Keratinocyte (primary cell): Measurements from ENCODE around the genes KDM1A and STPG1.

DNA sequence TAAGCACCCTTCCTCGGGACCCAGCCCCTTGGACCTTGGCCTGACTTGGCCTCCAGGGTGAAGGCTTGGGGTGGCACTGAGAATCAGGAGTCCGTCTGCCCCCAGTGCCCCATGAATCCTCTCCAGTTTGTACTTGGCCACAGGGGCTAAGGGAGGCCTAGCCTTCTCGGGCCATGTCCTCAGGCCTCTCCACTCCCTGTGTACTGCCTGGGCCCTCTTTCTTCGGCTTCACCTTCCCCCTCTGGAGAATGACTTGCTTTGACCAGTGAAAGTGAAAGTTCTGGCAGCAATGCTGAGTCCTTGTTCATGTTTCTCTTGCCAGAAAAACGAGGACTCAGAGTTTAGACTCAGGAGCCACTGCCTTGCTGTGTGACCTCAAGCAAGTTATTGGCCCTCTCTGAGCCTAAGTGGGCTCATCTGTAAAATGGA lies 1.4 kb downstream of the C1QA start:
CAGE:
- cytosol, long polyA minus RNA: no peak
- cytosol, long polyA plus RNA: no peak
- long polyA plus RNA: no peak
- nucleus, long polyA minus RNA: no peak
- nucleus, long polyA plus RNA: no peak

GRCh38 chr1:22660637-22661496 lies 7.8 kb downstream of the C1QB start:
CAGE:
- cytosol, long polyA minus RNA: no peak
- cytosol, long polyA plus RNA: no peak
- long polyA plus RNA: no peak
- nucleus, long polyA minus RNA: no peak
- nucleus, long polyA plus RNA: no peak

DNA sequence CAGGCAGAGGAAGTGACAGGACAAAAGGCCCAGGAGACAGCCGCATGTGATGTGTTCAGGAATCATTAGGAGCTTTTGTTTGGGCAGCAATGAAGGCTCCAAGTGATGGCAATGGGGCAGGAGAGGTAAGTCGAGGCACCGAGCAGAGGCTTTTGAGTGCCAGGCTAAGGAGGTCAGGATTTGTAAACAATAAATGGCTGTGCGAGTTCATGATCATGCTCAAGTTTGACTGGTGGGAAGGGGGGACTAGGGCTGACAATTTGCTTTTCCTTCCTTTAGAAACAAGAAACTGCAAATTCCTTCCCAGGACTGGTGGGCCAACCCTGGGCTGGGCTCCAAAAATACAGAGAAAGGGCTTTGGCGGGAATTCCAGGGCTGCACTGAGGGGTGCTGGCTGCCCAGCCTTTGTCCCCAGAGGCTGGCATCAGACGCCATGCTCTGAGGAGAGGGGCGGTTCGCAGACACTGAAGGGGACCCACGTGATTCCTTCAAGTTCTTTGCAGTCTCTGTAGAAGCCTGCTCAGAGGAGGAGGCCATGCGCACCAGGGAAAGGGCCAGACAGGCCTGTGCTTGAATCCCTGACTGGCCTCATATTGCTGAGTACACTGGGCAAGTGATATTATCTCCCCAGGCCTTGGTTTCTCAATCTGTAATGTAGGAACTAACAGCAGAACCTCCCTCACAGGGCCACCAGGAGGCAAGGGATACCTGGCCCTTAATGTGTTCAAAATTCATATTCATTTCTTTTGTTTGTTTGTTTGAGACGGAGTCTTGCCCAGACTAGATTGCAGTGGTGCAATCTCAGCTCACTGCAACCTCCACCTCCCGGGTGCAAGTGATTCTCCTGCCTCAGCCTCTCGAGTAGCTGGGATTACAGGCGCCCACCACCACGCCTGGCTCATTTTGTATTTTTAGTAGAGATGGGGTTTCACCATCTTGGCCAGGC lies 119.5 kb downstream of the EPHB2 start:
CAGE:
- cytosol, long polyA minus RNA: no peak
- cytosol, long polyA plus RNA: no peak
- long polyA plus RNA: no peak
- nucleus, long polyA minus RNA: no peak
- nucleus, long polyA plus RNA: no peak

GRCh38 chr1:23019074-23019972 lies at the start of gene KDM1A:
KDM1A (plus strand) TSS chr1:23019468.
CAGE:
- cytosol, long polyA minus RNA: no peak
- cytosol, long polyA plus RNA: no peak
- long polyA plus RNA: start-site peak on the plus strand at chr1:23019466-23019547, 138 and 94 reads in 2 replicates
- nucleus, long polyA minus RNA: start-site peak on the plus strand at chr1:23019499-23019528, 38 reads
- nucleus, long polyA plus RNA: start-site peak on the plus strand at chr1:23019467-23019548, 88 and 247 reads in 2 replicates

GRCh38 chr1:23081072-23082023 lies 62.1 kb downstream of the KDM1A start:
CAGE:
- cytosol, long polyA minus RNA: no peak
- cytosol, long polyA plus RNA: no peak
- long polyA plus RNA: no peak
- nucleus, long polyA minus RNA: no peak
- nucleus, long polyA plus RNA: no peak

DNA sequence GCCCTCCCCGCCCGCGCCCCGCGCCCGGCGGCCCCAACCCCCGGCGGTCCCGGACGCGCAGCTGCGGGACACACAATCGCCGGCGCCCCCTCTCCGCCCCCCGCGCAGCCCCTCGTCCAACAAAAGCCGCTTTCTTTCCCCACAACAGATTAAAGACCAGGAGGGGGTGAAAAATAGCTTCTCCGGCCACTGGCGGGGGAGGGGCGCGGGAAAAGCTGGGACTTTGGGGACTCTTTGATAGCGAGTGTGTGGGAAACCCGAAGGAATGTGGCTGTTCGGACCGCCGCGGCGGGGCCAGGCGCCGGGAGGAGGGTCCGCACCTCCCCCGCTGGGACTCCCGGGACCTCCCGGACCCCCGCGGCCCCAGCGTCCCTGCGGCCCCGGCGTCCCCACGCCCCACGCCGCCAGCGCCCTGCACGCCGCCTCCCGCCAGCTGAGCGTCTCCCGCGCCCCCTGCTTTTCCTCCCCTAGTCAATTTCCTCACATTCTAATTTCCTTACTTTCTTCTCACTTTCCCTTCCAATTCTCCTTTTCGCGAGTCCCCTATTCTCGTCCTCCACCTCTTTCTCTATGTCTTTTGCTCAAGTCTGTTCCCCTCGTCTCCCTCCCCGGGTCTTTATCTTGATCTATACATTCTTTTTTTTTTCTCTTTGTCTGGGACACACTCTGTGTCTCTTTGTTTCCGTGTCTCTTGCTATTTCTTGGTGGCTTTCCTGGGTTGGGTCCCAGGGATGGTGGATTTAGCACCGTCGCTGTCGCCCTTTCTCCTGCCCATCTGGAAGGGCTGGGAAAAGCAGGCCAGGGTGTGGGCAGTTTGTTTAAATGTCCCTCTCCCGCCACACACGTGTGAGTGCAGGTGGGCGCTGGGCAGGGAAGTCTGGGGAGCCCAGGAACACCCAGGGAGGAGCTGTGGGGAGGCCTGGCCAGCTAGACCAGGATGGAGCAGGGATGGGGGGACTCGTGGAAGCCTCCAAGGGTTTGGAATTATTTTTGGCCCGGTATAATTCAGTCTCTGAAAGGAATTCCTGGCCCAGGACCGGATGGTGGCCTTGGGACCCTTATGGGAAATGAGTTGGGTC lies 9.2 kb upstream of the ID3 start:
CAGE:
- cytosol, long polyA minus RNA: no peak
- cytosol, long polyA plus RNA: no peak
- long polyA plus RNA: no peak
- nucleus, long polyA minus RNA: no peak
- nucleus, long polyA plus RNA: no peak

GRCh38 chr1:23591435-23592184 lies 32.3 kb upstream of the ID3 start:
CAGE:
- cytosol, long polyA minus RNA: no peak
- cytosol, long polyA plus RNA: no peak
- long polyA plus RNA: no peak
- nucleus, long polyA minus RNA: no peak
- nucleus, long polyA plus RNA: no peak

DNA sequence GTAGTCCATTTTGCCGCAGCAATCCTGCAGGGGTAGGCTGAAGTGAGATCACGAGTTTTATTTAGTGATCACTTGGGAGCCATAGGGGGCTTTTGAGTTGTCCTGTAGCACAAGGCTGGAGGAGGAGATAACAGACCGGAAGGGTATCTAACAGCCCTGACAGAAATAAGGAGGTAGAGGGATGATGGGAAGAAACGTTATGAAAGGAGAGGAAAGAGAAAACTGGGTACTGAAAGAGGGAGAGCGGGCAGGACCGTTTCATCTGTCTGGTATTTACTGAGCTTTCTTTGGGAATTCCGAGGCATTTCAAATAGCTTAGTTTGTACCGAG lies 718 bp upstream of the FUCA1 start:
CAGE:
- cytosol, long polyA minus RNA: no peak
- cytosol, long polyA plus RNA: no peak
- long polyA plus RNA: no peak
- nucleus, long polyA minus RNA: no peak
- nucleus, long polyA plus RNA: no peak

DNA sequence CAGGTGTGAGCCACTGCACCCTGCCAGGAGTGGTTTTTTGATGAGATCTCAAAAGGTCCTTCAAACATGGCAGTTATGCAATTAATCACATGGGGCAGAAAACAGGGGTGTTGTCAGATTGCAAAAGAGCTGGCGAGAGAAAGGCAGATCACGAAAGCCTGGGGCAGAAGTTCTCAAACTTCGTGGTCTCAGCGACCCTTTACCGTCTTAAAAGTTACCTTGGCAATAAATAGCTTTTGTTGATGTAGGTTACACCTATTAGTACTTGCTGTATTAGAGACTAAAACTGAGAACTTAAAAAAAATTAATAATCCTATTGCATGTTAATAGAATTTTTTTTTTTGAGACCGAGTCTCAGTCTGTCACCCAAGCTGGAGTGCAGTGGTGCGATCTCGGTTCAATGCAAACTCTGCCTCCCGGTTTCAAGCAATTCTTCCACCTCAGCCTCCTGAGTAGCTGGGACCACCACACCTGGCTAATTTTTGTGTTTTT lies 16.0 kb downstream of the CNR2 start:
CAGE:
- cytosol, long polyA minus RNA: no peak
- cytosol, long polyA plus RNA: no peak
- long polyA plus RNA: no peak
- nucleus, long polyA minus RNA: no peak
- nucleus, long polyA plus RNA: no peak

GRCh38 chr1:23956930-23957524 lies 2.6 kb upstream of the PNRC2 start:
CAGE:
- cytosol, long polyA minus RNA: no peak
- cytosol, long polyA plus RNA: no peak
- long polyA plus RNA: no peak
- nucleus, long polyA minus RNA: no peak
- nucleus, long polyA plus RNA: no peak

GRCh38 chr1:24185837-24186594 lies 1.1 kb downstream of the IFNLR1 start:
CAGE:
- cytosol, long polyA minus RNA: no peak
- cytosol, long polyA plus RNA: no peak
- long polyA plus RNA: no peak
- nucleus, long polyA minus RNA: no peak
- nucleus, long polyA plus RNA: no peak

GRCh38 chr1:24192817-24193631 lies 5.9 kb upstream of the IFNLR1 start:
CAGE:
- cytosol, long polyA minus RNA: no peak
- cytosol, long polyA plus RNA: no peak
- long polyA plus RNA: no peak
- nucleus, long polyA minus RNA: no peak
- nucleus, long polyA plus RNA: no peak

CAGE:
- cytosol, long polyA minus RNA: no peak
- cytosol, long polyA plus RNA: no peak
- long polyA plus RNA: start-site peak on the minus strand at chr1:24413698-24413783, 480 and 252 reads in 2 replicates
- nucleus, long polyA minus RNA: start-site peak on the minus strand at chr1:24413687-24413745, 67 reads
- nucleus, long polyA plus RNA: start-site peak on the minus strand at chr1:24413693-24413776, 217 and 192 reads in 2 replicates
Measured at GRCh38 chr1:24413267-24414183, at the start of gene STPG1. STPG1 (minus strand) TSS chr1:24413782.

GRCh38 chr1:24539263-24539839 lies 16.5 kb upstream of the NCMAP start:
CAGE:
- cytosol, long polyA minus RNA: no peak
- cytosol, long polyA plus RNA: no peak
- long polyA plus RNA: no peak
- nucleus, long polyA minus RNA: no peak
- nucleus, long polyA plus RNA: no peak

DNA sequence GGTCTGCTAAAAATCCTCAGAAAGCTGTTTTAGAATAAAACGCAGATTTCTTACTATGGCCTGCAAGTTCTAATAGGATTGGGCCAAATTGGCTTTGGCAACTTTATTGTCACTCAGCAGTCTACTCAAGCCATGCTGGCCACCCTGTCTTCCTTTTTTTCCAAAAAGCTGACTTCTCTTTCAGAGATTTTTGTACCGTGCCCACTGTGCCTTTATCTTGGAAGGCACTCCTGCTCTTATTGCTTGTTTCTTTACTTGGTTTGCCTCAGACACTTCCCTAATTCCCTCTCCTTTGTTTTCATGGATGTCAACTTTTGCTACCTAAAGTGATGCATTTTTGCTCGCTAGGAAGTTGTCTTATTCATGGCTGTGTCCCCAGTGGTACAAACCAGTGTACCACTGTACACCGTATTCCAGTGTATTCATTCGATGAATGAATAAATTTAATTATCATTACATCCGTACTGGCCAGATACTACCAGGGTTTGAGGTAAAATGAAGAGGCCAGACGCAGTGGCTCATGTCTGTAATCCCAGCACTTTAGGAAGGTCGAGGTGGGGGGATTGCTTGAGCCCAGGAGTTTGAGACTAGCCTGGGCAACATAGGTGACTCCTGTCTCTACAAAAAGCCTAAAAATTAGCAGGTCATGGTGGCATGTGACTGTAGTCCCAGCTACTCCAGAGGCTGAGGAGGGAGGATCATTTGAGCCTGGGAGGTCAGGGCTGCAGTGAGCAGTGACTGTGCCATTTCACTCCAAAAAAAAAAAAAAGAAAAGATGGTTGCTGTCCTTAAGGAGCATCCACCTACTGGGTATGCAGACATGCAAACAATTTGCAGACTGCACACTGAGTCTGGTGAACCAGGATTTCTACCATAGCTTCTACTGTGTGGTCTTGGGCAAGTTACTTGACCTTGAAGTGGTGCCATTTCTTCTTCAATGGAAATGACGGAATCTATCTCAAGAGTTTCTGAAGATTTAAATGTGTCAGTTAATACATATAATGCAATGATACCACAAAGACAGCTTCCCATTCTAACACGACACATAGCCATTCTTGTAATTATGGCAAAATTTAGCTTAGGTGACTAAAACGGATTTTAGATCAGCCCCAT lies 34.1 kb downstream of the SRRM1 start:
CAGE:
- cytosol, long polyA minus RNA: no peak
- cytosol, long polyA plus RNA: no peak
- long polyA plus RNA: no peak
- nucleus, long polyA minus RNA: no peak
- nucleus, long polyA plus RNA: no peak

CAGE:
- cytosol, long polyA minus RNA: no peak
- cytosol, long polyA plus RNA: no peak
- long polyA plus RNA: no peak
- nucleus, long polyA minus RNA: no peak
- nucleus, long polyA plus RNA: no peak
Measured at GRCh38 chr1:24683919-24684178, 40.7 kb downstream of the SRRM1 start.

CAGE:
- cytosol, long polyA minus RNA: no peak
- cytosol, long polyA plus RNA: no peak
- long polyA plus RNA: no peak
- nucleus, long polyA minus RNA: no peak
- nucleus, long polyA plus RNA: no peak
Measured at GRCh38 chr1:24910496-24911273, 19.4 kb downstream of the RUNX3 start.

DNA sequence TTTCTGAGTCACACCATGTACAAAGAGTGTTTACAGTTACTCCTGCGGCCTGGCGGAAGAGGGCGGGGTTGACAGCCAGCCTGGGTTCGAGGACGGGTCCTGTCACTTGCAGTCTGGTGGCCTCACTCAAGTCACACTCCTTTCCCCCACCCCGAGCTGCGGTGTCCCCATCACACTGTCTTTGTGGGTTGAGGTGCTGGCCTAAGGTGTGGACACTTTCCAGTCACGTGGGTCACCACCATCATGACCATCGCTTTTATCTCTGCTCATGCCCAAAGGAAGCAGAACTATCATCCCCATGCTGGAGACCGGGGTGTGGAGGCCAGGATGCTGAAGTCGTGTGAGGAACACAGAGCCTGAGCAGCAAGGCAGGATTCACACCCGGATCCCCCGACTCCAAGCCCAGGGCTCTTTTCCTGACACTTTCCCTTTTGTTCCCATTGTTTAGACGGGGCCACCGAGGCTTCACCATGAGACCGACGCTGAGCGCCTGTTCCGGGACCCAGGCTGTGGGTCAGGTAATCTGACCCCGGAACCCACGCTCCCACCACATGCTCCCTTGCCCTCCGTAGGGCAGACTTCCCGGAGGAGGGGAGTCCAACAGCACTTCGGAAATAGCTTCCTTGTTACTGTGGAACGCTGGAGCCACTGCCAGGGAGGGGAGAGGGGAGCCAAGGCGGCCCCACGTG lies 18.6 kb downstream of the RUNX3 start:
CAGE:
- cytosol, long polyA minus RNA: no peak
- cytosol, long polyA plus RNA: no peak
- long polyA plus RNA: no peak
- nucleus, long polyA minus RNA: no peak
- nucleus, long polyA plus RNA: no peak

CAGE:
- cytosol, long polyA minus RNA: no peak
- cytosol, long polyA plus RNA: no peak
- long polyA plus RNA: no peak
- nucleus, long polyA minus RNA: no peak
- nucleus, long polyA plus RNA: no peak
Measured at GRCh38 chr1:24915444-24915756, 14.7 kb downstream of the RUNX3 start.

DNA sequence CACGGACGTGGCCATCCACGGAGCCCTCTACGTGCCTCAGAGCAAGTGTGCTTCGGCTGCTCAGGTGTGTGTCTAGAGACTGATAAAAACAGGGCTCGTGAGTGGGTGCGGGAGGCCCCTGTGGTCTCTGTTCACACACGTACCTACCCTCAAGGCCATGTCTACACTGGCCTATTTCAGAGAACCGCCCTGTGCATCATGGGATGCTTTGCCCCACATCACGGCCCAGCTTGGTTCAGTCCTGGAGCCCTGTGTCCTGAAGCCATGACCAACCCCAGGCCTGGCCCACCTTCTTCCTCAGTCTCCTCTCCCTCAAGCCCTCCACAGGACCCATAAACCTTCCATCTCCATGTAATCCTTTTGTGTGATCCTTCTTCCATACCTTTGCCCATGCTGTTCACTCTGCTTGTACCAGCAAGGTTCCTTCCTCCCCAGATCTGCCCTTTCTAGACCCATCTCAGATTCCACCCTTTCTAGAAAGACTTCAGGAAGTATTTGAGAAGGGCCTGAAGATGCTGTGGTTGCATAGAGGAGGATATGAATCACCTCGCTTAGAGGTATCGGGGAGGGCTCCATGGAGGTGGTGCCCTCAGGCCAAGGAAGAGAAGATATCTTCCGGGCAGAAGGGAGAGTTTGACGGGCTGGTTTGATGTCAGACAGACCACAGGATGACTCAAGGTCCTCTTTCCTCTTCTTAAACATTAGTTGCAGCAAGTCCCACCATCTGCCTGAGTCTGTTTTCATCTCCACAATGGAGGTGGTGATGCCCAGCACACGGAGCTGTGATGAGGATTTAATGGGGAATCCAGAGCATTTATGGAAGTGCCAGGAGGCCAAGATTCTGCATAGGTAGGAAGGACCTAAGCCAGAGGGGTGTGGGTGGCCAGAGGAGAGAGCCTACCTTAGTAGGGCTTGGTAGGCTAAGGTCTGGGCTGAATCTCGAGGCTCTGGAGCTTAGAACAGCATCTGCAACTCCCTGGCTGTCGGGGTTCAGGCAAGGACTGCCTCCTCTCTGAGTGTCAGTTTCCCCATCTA lies 24.9 kb upstream of the RUNX3 start:
CAGE:
- cytosol, long polyA minus RNA: no peak
- cytosol, long polyA plus RNA: no peak
- long polyA plus RNA: no peak
- nucleus, long polyA minus RNA: no peak
- nucleus, long polyA plus RNA: no peak